ENCODE measurements around the gene IRX4.

GRCh38 chr5:1185428-1186447 is 15.7 kb upstream of the SLC6A19 start:
- PRO-cap, result no peak
- RAMPAGE, long total RNA, result no peak

GRCh38 chr5:1224952-1225368 is 221 bp upstream of the SLC6A18 start:
- PRO-cap, result no peak
- RAMPAGE, long total RNA, result no peak

- PRO-cap, result no peak
- RAMPAGE, long total RNA, result no peak
Measured at GRCh38 chr5:1239814-1240415, 14.7 kb downstream of the SLC6A18 start.

DNA sequence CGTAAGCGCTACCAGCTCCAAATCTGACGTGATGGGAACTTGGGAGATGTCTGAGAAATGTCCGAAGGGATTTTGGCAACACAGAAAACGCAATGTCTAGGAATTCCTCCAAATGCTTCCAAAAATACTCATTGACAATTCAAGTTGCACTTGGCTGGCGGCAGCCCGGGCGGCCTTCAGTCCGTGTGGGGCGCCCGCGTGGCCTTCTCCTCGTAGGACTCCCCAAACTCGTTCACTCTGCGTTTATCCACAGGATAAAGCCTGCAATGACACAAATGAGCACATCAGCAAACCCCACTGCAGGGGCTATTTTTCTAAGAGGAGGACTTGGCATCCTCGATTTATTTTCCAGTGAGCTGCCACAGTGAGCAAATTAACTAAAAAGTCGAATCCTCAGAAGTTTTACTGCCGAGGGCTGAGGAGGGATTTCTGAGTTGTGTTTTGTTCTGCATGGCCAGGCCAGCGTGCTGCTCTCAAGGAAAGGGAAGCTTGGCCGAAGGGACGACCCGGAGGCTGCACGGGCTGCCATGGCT is 23.4 kb upstream of the TERT start:
- PRO-cap, result no peak
- RAMPAGE, long total RNA, result no peak

DNA sequence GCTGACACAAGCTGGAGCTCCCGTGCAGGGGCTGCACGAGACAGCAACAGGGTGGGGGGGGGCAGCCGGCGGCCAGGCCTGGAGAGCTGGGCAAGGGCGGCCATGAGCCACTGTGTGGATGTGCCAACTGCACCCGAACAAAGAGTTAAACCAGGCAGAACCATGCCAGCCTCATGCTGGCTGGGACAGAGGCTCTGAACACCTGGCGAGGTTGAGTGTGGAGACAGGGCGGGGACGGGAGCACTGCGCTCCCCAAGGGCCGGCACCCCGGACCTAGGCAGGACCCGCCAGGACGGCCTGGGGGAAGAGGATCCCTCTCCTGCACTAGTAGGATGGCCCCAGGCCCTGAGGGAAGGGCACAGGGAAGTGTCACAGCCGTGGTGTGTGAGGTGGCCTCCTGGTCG is 24.4 kb upstream of the TERT start:
- PRO-cap, result no peak
- RAMPAGE, long total RNA, result no peak

DNA sequence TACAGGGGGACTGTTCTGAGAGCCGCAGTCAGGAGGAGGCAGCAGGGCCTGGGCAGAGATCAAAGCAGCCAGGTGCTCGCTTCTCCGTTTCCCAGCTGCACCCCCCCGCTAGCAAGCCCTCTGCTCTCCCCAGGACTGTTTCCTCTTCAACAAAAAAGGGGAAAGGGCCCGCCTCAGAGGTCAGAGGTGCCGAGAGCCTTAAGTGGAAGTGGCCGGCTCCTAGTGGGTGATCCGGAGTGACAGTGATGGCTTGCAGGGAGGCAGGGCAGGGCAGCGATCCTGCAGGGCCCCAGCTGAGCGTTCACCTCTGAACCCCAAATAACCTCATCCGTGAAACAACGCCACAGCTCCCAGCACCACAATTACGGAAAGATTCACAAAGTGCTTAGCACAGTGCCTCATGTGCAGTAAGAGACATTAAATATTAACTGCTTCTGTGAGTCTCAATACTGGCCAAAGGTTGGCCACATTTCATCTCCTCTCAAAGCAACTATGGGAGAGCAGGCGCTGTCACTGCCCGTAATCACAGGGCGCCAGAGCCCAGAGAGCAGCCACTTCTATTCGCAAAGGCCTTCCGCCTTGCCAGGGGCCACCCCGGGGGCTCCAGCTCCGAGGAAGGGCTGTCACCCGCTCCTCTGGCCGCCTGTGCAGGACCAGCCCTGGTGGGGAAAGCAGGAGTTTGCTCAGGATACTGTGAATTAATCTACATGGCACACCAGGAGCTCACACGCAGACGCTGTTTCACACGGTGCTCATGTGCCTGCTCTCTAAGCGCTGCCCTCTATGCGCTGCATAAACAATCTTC is 7.9 kb downstream of the CLPTM1L start:
- PRO-cap, result no peak
- RAMPAGE, long total RNA, result no peak

DNA sequence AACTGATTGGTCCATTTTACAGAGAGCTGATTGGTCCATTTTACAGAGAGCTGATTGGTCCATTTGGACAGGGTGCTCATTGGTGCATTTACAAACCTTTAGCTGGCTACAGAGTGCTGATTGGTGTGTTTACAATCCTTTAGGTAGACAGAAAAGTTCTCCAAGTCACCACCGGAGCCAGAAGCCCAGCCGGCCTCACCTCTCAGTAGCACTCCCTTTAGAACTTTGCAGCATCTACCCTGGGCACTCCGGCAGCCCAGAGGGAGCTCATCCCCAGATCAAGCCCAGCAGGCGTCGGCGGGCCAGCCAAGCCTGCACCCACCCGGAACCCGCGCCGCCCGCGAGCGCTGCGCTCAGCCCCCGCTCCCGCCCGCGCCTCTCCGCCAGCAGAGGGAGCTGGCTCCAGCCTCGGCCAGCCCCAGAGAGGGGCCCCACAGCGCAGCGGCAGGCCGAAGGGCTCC is 35.3 kb upstream of the CLPTM1L start:
- PRO-cap, result no peak
- RAMPAGE, long total RNA, result no peak

DNA sequence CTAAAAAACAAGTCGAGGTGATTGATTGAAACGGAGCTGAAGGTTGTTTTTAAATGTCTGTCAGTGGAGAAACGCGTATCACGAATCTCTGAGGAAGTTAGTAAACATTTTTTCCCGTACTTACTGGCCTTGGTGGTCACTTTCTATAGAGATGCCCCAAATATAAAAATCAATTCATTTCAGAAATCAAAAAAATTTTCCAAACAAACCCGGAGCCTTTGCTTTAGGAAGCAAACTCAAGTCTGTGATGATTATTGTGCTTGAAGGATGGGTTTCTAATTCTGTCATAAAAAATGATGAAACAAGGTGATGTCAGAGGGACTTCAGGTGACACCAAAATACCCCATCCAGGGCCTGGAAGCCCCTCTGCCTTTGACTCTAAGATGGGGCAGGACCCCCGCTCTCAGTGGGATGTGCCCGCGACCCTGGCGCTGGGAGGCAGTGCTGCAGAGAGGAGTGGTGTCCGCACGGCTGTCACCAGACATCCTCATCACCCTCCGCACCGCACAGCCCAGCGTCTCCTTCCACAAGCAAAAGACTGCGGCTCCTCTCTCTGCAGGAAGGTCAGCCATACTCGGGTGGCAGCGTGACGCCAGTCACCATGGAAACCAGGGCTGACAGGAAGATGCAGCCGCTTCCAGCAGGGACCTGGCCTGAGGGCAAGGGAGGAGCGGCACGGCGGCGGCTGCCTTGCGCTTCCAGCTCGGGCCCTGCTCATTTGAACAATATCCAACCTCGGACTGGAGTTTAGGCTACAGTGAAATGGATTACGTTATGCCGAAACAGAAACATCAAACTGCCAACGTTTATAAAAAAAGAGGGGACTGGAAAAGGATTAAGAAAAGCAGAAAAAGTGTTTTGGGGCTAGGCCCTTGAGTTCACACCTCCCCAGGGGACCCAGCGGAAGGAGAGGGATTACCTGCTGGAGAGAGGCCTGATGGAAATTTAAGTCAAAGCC is 17.1 kb upstream of the SLC6A3 start:
- PRO-cap, result no peak
- RAMPAGE, long total RNA, result no peak

GRCh38 chr5:1474361-1475380 is 29.4 kb upstream of the SLC6A3 start:
- PRO-cap, result no peak
- RAMPAGE, long total RNA, result no peak

- PRO-cap, result no peak
- RAMPAGE, long total RNA, result no peak
Measured at GRCh38 chr5:1478144-1478819, 33.0 kb upstream of the SLC6A3 start.

DNA sequence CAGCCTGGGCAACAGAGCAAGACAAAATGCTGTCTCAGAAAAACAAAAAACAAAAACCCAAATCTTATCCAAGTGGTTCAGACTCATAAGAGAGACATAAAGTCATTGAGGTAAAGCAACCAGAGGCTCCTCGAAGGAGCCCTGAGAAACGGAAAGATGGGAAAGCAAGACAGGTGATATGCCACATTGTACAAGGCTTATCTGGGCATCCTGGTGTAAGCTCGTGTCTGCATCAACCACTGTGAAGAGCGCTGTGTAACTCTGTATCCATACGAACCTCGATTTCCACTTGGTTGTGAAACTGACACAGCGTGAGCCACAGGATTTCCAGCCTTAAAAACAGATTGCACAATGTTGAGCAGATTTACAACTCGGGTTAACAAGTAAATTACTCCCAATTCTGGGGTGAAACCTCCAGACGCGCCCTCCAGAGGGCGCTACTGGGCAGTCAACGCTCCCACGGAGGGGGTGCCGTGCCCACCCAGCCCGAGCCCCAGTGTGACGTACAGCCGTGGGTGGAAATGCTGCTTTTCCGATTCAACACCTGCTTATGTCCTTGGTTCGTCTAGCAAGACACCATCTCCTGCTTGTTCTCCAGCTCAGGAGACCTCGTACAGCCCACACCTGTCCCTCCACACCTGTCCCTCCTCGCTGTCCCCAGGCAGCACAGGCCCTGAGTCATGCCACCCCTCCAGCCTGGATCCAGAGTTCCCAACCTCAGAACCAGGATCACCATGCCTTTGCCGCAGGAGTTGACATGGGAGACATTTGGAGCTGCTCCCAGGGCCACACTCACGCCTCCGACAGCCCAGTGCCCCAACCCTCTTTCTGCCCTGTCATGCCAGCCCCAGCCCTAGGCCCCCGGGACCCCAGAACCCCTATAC is 34.3 kb upstream of the SLC6A3 start:
- PRO-cap, result no peak
- RAMPAGE, long total RNA, result no peak

- PRO-cap, result no peak
- RAMPAGE, long total RNA, result no peak
Measured at GRCh38 chr5:1484956-1485365, 38.8 kb downstream of the LPCAT1 start.

- PRO-cap, result no peak
- RAMPAGE, long total RNA, result no peak
Measured at GRCh38 chr5:1500346-1500884, 23.3 kb downstream of the LPCAT1 start.

DNA sequence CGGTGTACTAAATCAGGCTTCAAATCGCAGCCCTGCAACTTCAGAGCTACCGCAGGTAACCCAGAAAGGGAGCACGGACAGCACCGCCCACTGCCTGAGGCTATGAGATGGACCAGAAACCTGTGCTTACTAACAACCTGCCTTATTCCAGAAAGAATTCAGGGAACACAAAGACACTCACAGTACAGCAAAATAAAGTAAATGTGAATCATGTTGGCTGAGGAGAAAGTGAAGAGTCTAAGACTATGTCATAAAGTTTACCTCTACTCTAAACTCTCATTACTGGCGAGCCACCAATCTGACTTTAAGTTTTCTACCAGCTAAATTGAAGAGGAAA is 106.0 kb upstream of the LPCAT1 start:
- PRO-cap, result no peak
- RAMPAGE, long total RNA, result no peak

DNA sequence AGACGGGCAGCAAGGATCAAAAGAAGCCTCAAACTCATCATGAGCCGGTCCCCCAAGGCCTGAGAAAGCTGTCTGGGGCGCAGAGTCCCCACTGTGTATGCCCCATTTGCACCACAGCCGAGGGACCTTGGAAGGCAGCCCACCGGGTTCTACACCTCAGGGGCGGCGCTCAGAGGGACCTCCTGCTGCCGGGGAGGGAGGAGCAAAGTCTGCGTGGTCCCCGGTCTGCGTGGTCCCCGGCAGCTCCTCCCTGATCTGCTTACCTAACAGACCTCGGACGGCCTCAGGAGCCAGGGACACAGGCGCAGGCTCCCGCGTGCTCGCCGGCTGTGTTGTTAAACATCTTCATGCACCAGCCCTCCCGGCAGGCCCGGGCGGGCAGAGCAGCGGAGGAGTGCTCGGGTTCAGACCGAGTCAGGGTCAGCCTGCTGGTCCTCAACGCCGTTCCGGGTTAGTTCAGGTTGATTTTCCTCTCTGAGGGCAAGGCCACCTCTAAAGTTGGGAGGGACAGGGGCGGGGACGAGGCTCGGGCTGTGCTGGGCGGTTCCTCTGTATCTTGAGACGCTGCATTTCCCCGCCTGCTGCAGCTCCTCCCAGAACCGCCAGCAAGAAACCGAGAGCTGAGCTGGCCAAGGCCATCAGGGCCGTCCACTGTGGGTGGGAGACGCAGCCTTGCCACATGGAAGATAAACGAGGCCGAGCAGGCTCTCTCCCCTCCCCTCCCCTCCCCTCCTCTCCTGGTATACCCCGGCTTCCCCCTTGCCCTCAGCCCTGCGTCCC is 74.6 kb downstream of the MRPL36 start:
- PRO-cap, result no peak
- RAMPAGE, long total RNA, result no peak

GRCh38 chr5:1882822-1883617 is at the start of gene IRX4:
TSS of gene IRX4 (minus strand) at chr5:1882925.
- PRO-cap, result no peak
- RAMPAGE, long total RNA, result no peak

DNA sequence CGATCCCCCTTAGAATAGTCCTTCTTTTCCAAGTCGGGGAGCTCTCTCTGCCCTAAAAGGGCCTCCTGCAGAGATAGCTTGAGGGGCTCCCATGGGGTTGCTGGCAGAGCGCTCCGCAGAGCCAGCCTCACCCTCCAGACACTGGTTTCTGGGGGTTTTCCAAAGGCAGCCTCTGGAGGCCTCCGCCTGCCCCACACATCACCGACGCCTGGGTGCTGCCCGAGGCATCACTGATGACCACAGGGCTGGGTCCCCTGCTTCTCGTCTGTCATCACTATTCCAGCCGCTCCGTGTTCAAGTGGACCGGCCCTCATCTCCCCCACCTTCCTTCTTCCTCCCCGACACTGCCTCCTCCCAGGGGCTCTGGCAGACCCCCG is 64.0 kb upstream of the IRX4 start:
- PRO-cap, result no peak
- RAMPAGE, long total RNA, result no peak

- PRO-cap, result no peak
- RAMPAGE, long total RNA, result no peak
Measured at GRCh38 chr5:1948652-1949318, 66.1 kb upstream of the IRX4 start.

GRCh38 chr5:2011446-2011773 is 128.7 kb upstream of the IRX4 start:
- PRO-cap, result no peak
- RAMPAGE, long total RNA, result no peak

GRCh38 chr5:2752839-2753506 is 1.5 kb upstream of the IRX2 start:
- PRO-cap, result no peak
- RAMPAGE, long total RNA, result no peak

Data from Karpas-422 (cell line).